Cardiac fibroblast (primary cell): ENCODE measurements around the genes NCK1 and SPSB4.

DNA sequence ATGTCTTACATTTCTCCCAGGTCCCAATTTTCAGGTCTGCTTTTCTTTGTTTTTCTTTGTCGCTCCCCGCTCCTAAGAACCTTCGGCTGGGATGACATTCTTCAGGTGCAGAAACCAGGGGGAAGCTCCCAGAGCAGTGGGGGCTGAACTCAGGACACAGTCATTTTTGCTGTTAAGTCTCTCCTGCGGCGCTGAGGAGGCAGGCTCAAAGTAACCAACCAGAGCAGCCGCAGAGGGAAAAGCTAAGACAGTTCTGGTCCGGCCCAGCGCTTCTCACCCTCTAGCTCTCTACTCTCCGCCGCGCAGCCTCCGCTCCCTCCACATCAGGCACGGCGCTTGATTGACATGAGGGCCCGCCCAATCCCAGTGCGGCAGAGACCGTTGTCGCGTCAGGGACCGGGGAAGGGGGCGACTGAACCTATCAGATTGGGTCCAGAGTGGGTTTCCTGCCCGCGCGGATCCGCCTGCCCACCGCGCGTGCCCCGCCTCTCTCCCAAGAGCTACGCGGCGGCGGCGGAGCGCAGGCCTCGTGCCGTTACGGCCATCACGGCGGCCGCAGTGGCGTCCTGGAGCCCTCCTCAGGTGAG lies at the start of gene NCK1:
Gene NCK1 (plus strand): TSS at position 471 of the 587 bp plus-strand sequence.
- RRBS, result no CpG with 5 or more reads among the region's 42 CpGs

- RRBS, result 1% methylated on average over 15 of the region's 69 CpGs
Observed at GRCh38 chr3:136862325-136863347, 628 bp downstream of the NCK1 start.

DNA sequence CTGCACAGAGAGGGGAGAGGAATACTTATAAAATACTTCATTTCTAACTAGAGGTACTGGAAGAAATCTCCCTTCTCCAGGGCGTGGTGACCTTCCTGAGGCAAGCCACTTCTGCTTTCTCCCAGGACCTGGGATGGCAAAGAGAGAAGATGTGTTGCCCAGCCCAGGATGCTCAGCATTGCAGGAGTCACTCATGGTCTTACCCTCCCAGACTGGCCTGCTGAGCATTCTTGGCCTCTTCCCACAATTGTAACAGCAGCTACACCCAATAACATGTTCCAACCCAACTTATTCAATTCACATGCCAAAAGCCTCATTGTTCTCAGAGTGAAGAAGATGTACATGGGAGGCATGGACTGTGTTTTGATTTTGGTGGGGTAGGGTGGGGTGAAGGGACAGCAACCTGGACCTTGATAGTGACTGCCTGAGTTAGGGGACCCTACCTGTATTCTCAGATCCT lies 37.9 kb downstream of the IL20RB start:
- RRBS, result no CpG with 5 or more reads among the region's 1 CpG

- RRBS, result under 1% methylated on average over 11 of the region's 25 CpGs
Observed at GRCh38 chr3:137032471-137032928, 74.7 kb downstream of the IL20RB start.

GRCh38 chr3:138082505-138083102 lies 32.8 kb downstream of the DZIP1L start:
- RRBS, result no CpG with 5 or more reads among the region's 3 CpGs

DNA sequence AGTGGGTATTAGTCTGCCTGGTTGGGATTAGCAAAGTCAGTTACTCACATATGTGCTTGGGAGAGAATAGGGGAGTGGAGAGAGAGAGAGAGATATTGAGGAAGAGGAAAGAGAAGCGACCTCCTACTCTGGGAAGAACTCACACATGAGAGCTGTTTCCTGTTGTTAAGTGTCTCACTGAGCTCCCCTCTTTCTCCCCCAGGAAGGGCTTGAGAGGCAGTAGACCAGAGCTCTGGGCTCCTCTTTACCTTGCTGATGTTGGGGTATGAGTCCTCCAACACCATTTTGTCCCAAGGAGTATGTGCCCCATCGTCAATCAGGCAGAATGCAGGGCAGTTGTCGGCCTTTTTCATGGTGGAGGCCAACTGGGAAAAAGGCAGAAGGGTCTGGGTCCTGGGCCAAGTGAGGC lies 4.2 kb downstream of the FOXL2NB start:
- RRBS, result no CpG with 5 or more reads among the region's 3 CpGs

- RRBS, result no CpG with 5 or more reads among the region's 3 CpGs
Observed at GRCh38 chr3:139239348-139239707, 104.5 kb upstream of the MRPS22 start.

- RRBS, result no CpG with 5 or more reads among the region's 11 CpGs
Observed at GRCh38 chr3:139302166-139302946, 41.5 kb upstream of the MRPS22 start.

GRCh38 chr3:139373116-139373515 lies 16.3 kb downstream of the COPB2 start:
- RRBS, result no CpG with 5 or more reads among the region's 2 CpGs

GRCh38 chr3:139505918-139506390 lies 29.6 kb upstream of the RBP2 start:
- RRBS, result no CpG with 5 or more reads among the region's 2 CpGs

DNA sequence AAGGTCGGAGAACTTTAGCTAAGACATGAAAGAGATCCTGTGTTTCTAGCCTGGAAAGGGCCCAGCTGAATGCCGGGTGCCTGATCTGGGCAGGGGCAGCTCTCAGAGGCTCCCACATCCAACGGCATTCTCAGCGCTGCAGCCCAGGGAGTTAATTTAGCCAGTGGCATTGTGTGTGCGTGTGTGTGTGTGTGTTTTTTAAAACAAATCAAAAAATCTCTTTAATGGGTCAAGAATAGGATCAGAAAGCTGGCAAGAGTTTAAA lies 6.5 kb downstream of the RBP1 start:
- RRBS, result no CpG with 5 or more reads among the region's 5 CpGs

DNA sequence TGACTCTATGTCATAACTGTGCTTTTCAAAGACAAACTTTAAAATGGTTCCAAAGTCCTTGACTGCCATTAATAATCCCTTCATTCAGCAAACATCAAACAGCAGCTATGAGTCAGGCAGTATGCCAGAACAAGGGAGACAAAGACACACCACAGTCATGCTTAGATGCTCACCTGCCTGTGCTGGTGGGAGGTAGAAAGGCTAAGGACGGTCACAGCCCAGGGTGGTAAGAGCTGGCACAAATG lies 23.1 kb downstream of the NMNAT3 start:
- RRBS, result no CpG with 5 or more reads among the region's 1 CpG

- RRBS, result no CpG with 5 or more reads among the region's 2 CpGs
Observed at GRCh38 chr3:140708932-140709325, 31.1 kb downstream of the TRIM42 start.

- RRBS, result 1% methylated on average over 63 of the region's 119 CpGs
Observed at GRCh38 chr3:141050998-141052058, at the start of gene SPSB4. Gene SPSB4 (plus strand): TSS chr3:141051347.

DNA sequence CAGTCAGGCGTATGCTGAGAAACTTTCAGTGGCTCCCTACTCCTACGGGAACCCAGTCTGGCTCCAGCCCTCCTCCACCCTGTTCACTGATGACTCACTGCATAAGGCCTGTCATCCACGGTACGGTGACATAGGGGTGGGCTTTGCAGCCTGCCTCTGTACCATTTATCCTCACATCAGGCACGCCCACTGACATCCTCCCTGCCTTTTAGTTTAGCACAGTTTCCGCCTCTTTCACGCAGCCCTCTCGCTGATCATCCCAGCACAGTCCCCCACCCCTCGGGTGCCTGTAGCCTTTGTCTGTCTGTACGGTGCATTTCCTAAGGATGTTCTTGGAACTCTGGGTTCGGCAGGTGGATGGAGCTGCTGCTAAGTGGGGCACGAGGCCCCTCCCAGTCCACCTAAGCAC lies 11.7 kb downstream of the PXYLP1 start:
- RRBS, result no CpG with 5 or more reads among the region's 12 CpGs

DNA sequence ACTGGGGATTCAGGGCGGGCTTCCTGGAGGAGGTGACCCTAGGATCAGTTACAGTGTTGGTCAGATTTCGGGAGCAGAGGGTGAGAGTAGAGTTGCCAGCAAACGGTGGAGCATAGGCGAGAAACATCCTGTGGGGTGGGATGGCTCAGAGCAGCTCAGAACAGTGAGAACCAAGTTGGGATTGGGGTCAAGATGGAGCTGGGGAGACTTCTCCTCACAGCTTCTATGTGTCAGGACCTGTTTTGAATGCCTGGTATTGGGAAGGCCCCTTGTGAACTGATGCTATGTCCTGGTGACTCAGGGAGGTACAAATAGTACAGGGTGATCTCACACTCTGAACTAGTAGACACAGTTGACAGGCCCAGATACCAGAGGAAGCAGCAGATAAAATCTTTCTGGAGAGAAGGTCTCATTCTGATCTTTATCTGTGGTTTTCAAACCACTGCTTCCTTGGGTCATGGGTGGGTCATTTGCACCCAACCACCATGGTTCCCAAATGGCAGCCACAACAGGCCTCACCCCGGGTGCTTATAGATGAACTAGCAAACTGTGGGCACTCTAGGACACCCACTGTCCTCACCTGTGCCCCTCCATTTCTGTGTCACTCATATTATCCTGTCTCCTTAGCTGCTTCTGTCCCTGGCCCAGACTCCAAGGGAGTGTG lies 43.3 kb downstream of the PXYLP1 start:
- RRBS, result no CpG with 5 or more reads among the region's 5 CpGs

GRCh38 chr3:141294775-141295229 lies 63.2 kb downstream of the PXYLP1 start:
- RRBS, result no CpG with 5 or more reads among the region's 2 CpGs

GRCh38 chr3:141370081-141370645 lies 1.9 kb downstream of the ZBTB38 start:
- RRBS, result no CpG with 5 or more reads among the region's 2 CpGs

DNA sequence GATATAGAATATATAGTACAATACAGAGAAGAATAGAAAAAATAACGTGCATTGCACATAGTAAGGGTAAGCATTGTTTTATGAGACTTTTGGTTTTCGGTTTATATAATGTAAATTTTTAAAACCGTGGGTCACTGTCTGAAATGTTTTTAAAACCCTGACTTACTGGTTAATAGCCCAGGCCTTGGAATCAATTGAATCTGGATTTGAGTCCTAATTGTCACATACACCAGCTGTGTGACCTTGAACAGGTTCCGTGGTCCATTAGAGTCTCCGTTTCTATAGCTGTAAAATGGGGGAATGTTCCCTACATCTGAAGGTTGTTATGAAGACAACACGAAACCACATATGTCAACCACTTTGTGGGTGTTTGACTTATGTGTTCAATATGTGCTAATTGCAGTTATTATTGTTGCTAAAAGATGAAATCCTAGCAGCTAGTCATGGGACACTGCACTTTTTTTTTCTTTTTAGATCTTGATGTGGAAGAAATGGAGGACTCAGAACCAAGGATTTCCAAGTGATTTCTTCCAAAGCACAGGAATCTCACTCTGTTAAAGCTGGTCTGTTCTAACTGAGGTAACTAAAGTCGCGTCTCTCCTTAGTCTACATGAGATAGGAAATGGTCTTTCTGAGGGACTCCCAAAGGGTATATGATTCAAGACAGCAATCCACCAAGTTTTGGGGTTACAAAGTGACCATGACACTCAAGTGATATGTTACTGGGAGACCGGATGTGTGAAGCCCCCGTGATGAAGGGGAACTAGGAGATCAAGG lies 35.3 kb downstream of the ZBTB38 start:
- RRBS, result no CpG with 5 or more reads among the region's 10 CpGs